Camera-type eye (tissue), 1 donor: ENCODE results near the gene ETNK2.

DNA sequence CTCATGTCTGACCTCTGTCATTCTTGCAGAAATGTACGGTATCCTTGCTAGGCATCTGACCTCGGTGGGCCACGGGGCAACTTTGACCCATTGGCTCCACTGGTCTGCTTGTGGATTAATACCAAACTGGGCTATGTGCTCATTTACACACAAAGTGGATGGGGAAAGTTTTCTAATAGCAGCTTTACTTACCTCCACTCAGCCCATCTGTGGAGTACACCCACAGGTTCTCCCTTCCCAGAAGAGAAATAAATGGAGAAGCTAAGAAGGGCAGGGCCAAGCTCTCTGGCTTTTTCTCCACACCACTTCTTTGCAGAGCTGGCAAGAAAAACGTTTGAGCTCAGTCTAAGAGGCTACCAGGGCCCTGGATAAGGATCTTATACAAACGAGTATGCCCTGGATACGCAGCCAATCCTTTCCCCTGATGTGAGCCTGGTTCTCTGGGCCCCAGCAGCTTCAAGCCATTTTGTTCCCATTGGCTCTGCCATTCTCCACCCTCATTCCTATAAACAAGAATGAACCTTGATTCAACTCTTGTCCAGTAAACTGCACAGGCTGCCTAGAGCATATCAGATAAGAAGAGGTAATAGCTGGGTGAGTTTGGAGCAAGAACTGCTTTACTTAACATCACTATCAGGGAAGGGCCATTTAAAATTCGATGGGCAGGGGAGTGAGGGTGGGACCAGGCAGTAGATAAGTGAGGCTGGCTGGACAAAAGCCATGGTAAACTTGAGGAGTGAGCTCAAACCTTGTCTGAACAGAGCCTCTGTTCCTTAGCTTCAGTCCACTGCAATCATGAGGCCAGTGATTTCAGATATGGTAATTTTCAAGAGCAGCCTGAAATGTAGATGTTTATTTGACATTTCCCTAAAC is 11.2 kb downstream of the BTG2 start:
- RAMPAGE, long total RNA = no peak

DNA sequence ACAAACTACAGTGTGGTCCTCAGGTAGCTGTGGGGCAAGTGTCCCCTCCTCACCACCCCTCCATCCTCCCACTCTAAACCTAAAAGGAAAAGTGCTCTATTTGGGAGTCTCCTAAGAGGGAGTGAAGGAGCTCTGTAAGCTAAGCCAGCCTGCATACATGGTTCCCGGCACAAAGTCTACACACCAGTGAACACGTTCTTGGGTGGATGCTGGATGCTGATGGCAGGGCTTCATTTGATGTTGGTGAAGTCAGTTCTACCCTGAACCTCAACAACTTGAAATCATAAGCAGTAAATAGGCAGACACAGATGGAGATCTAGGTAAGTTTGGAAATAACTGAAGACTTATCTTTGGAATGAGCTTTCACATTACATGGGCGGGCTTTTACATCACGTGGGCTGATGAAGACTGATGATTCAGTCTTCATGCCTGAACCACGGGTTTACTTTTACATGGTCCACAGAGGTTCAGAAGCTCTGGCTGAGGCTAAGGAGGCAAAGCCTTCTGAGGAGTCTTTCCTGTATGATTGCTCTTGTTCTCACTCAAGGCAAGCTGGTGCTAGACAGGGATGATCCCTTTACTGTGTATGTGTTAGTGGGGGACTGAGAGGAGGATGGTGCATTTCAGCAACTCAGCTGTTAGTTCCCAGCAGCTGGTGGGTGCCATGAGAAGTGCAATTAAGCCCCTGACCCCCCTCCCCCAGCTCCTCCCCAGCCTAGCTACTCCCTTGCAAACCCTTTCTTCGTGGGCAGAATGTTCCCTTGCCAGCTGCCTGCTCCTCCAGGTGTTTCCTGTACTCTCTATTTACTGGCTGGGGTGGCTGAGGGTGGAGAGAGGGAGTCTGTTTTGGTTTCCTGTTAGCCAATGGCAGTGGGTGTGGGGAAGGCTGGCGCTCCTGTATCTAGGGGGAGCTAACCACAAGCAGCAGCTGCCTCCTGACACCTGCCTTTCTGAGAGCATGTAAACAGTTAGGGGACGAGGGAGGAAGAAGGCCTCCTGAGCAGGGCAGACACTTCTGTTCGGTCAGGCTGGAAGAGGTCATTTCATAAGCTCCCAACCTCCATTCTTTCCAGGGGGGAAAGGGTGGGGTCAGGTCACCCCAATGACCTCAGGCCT is 15.3 kb downstream of the BTG2 start:
- RAMPAGE, long total RNA = no peak

- RAMPAGE, long total RNA = no peak
Observed at GRCh38 chr1:203428260-203429553, 46.9 kb upstream of the PRELP start.

DNA sequence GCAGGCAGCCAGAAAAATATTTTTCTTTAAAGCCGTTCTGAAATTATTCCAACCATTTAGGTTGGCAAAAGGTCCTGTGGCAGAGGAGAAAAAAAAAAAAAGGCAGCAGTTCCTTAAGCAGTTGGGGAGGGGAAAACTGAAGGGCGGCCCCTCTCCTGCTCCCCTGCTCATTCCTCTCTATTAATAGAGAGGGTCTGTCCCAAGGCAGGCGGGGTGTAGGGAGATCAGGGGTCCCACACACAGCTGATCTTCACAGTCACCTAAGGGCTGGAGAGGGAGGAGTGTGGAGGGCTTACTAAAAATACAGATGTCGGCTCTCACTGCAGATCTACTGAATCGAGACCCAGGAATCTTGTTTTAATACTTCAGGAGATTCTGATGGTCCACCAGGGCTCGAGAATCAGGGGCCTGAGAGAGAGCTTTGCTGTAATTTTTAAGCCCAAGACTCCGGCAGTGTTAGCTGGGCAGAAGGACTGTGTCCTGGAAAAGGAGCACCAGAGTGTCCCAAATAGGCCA is 1.3 kb downstream of the PRELP start:
- RAMPAGE, long total RNA = no peak

- RAMPAGE, long total RNA = no peak
Observed at GRCh38 chr1:203478200-203478618, 2.6 kb downstream of the PRELP start.

DNA sequence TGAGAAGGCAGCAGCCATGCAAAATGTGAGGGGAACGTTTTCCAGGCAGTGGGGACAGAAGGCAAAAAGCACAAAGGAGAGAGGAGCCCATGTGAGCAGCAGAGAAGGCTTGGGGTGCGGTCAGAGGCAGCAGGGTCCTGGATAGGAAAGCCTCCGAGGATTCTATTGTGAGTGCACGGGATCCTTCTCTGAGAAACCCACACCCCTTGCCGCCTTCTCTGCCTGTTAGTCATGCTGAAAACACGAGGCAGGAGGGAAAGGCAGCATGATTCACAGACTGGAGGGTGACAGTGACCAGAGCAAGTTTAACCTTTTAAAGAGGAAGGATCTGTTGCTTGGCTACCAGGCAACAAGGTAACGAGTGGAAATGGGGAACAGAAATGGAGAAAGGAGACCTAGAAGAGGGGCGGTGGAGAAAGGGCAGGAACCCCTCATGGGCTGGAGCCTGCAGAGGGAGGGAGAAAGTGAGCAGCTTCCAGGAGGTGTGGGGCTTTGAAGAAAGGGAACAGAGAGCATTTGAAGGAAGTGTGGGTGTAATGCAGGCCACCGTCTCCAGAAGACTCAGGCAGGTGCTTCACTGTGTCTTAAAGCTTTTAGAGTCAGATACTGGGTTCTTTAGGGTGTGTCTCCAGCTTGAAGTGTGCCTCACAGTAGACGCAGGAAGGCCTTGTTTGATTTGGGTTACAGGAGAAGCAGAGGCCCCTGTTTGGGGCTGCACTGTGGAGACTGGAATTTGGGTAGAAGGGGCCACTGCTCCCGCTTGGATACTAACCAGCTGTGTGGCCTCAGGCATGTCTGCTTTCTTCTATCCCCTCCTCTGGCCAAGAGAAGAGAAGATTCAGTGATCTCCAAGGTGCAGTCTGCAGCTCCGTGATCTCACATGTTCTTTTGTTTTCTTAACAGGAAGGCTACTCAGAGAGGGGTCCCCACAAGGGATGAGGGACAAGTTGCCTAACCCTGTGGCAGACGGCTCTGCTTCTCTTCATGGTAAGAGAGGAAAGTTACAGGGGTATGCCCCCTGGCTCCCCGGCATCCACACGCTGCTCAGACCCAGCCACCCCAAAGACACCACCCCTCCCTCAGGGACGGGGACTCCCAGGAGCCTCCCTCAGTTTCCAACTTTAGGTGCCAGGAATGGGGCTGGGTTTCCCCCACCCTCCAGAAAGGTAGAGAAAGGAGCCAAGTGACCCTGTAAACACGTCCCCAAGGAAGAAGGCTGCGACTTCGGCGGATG is 19.2 kb downstream of the OPTC start:
- RAMPAGE, long total RNA = no peak

DNA sequence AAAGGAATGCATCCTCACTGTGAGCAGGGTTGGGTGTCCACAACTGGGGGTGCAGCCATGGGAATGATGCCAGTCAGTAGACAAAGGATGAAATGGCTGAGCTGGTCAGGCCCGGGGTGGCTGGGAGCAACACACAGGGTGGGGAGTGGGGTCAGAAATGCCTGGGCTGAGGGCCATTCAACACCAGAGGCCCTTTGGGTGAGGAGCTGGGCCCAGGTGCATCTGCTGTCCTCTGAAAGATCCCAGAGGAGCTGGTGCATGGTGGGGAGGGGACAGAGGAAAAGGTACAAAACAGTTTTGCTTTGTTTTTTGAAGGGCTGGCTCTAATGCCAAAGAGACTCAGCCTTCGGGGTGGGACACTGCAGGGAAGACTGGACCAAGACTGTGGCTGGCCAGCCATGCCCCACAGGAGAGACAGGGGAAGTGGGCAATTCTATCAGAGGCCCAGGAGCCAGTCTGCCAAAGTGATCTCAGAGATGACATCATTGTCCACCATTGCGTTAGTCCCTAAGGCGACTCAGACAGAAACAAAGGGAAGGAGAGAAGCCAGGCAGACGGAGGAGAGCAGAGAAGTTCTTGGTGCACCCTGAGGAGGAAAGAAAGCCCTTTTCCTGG is 26.2 kb downstream of the OPTC start:
- RAMPAGE, long total RNA = no peak

DNA sequence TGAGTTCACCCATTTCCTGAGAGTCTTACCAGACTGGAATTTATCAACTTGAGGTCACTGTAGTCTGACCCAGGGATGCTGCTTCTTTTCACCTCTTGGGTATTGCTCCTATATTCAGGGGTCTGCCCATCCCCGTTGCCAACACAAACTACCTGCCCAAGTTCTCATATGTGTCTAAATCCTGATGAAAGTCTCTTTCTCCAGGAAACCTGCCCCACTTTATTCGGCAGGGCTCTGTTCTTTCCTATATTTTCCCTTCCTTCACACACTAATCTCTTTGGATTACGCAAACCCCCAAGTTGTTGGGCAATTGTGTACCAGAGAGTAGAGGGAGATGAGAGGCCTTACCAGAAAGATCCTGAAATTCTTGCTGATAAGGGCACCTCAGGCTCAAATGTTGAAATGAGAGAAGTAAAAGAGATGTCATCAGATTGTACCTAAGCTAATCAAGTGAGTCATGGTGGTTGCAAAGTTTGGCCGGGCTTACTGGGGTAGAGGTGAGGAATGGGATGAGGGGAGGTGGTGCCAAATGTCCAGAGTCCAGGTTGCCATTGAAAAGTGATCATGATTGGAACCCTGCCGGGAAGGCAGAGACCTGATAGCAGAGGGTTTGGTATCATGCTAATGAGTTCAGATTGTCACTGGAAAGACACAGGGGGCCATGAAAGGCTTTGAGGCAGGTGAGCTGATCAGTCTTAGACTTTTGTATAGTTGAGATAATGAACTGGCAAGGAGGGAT is 43.0 kb downstream of the OPTC start:
- RAMPAGE, long total RNA = no peak

GRCh38 chr1:203537850-203538599 is 44.1 kb downstream of the OPTC start:
- RAMPAGE, long total RNA = no peak

- RAMPAGE, long total RNA = no peak
Observed at GRCh38 chr1:203597258-203598135, 29.1 kb upstream of the ATP2B4 start.

GRCh38 chr1:203699926-203700439 is 65.0 kb upstream of the LAX1 start:
- RAMPAGE, long total RNA = no peak

- RAMPAGE, long total RNA = no peak
Observed at GRCh38 chr1:203754253-203754893, 10.6 kb upstream of the LAX1 start.

- RAMPAGE, long total RNA = no peak
Observed at GRCh38 chr1:203846981-203847821, 14.2 kb upstream of the SNRPE start.

- RAMPAGE, long total RNA = no peak
Observed at GRCh38 chr1:204081116-204081452, 8.2 kb downstream of the SOX13 start.

DNA sequence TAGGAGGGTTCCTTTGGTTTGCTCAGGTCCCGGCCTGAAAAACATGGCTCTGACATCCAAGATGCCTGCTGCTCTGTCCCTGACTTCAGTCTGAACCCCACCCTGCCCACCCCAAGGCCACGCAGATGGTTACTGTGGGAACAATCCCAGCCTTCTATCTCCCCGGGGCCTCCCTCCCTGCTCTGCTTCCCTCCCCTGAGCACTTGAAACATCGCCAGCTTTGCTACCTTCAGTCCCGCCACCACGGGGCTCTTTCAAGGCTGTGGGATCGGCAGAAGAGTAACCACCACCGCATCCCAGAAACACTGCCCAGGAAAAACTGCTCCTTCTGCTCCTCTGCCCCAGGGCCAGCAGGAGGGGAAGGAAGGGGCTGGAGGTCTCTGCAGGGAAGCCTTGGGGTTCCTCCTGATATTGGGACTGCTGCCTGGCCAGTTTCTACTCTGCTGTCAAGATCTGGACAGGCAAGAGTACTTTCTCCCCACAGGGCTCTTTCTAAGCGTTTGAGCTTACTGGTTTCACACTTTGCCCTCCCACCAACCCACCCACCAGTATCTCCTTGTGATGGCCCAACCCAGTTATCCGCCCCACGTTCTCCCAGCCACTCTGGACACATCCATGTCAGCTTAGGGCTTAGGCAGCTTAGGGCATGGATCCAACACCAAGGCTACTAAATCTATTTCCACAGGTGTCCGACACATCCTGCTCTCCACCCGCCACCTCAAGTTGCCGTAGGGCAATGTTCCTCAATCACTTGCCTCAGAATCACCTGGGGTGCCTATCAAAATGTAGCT is 8.4 kb downstream of the ETNK2 start:
- RAMPAGE, long total RNA = no peak

- RAMPAGE, long total RNA = no peak
Observed at GRCh38 chr1:204151555-204152437, at the start of gene ETNK2. ETNK2 (minus strand) TSS chr1:204152044.

DNA sequence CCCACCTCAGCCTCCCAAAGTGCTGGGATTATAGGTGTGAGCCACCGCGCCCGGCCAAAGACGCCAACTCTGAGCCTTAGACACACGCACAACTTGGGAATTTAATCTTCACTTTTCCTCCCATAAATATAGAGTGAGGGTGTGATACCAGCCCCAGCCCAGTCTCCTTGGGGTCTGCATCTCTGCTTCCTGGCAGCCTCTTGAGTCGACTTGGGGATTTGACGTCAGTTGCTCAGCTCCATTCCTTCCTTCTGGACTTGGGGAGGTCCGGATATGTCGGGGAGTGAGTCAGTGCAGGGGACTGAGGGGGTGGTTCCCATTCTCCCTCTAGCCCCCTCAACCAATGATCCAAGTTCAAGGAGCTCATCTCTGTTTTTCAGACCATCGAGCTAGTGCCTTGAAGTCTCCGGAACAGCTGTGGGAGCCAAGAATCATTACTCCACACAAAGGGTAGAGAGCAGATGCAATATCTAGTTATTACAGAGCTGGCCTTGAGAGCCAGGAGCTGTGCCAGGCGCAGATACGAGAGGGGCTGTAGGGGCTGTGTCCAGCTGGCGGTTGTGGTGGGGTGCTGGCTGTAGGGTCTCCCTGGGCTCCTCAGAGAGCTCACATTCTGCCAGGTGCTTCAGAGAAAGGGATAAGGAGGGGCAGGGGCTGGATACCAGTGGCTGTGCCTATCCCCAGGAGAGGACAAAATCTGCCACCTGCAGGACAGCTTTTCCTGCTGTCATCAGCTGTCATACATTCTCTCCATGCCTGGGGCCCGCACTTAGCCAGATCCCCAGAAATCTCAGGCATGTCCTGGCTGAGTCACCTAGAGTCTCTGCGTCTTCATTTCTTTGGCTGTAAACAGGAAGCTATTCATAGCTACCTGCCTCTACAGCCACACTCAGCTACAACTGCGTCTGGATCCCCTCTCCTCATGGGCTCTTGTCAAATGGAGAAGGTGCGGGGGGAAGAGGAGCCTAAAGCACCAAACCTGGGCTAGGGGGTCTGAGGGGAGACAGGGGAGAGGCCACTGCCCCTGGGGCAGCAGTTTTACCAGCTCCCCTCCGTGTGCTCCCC is 2.1 kb upstream of the KISS1 start:
- RAMPAGE, long total RNA = no peak

GRCh38 chr1:204277536-204278147 is 63.9 kb upstream of the GOLT1A start:
- RAMPAGE, long total RNA = no peak

DNA sequence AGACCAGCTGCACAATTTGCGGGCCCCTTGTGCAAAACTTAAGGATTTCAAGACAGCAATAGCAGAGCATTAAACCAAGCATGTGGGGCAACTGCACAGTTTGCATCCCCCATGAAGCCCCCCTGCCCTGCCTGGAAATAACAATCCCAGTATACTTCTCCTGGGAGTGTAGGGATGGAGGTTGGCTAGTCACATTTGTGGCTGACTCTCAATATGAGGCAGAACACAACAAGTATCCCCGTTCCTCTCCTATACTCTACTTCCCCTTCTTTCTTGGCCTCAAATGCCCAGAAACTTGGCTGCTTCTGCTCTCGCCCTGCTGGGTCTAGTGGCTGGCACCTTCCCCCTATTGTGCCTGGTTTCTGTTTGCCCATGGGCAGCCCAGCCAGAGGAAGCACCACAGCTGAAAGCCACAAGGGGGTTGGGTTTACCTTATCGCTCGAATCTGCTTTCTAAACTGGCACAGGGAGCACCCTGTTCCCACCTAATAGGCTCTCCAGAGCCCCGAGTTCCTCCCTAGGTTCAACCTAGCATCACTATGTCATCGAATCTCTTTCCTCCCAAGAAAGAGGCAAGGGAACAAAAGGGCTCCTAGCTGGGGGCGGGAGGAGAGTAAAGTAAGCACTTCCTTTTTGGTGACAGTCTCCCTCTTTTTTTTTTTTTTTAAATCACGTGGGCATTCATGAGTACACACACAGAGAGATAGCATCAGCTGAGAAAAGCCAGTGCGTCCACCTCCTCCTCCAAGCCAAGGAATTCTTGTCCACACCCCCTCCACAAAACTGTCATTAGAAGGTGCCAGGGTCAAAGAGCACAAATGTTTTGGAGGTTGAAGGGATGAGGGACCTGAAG is 72.9 kb downstream of the PLEKHA6 start:
- RAMPAGE, long total RNA = no peak

DNA sequence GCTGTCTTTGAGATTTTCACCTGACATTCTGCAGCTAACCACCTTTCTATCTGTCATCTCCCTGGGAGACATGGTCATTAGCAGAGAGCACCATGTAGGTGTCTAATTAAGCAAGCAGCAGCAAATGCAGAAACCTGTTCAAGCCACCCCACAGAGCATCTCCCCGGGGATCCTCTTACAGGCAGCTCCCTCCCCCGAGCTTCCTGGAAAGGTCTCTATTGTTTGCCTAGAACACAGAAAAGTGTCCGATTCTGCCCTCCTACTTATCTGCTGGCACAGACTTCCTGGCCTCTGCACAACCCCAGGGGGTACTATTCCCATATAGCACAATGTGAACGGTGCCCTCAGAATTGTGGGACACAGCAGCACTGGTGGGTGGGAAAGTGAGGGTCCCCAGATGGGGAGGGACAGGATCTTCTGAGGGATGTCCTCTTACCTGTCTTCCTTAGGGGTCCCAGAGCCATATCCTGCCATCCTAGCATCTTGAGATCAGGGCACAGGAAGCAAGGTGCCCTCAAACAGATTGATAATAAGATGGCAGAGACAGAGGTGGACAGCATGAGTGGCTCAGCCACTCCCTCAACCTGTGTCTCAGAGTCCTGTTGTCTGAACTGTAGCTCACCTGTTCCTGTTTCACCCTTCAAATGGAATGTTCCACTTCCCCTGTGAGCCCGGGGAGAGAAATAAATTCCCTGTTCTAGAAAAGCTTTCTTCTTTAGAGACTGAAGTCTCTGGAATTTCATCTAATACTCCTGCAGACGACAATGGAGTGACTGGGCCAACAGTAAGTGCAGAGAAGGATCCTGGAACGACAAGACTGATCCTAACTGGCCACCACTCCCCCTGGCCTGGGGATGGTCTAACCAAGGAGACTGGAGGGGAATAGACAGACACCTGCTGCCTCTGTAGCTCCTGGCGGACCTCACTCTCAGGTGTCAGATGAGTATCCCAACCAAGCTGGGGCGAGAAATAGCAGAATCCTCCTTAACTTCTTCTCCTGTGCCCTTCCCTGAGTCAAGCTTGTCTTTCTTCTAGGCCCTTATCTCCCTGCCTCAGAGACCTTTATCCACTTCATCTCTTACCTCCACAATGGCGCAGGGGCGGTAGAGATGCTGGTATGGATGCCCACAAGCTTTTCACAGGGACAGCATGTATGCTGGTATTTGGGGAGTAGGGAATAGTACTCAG is 45.7 kb downstream of the PLEKHA6 start:
- RAMPAGE, long total RNA = no peak